AG10803 (cell line): ENCODE measurements around a stretch of chr6.

- RRBS = no CpG with 5 or more reads among the region's 1 CpG
Measured at GRCh38 chr6:33112231-33112656, 36.5 kb downstream of the HLA-DPB1 start.

- RRBS = no CpG with 5 or more reads among the region's 5 CpGs
Measured at GRCh38 chr6:33113861-33114142, 38.0 kb downstream of the HLA-DPB1 start.

GRCh38 chr6:33121644-33121998 is 45.8 kb downstream of the HLA-DPB1 start:
- RRBS = no CpG with 5 or more reads among the region's 2 CpGs

GRCh38 chr6:33161304-33162092 is 30.8 kb downstream of the COL11A2 start:
- RRBS = 5% methylated on average over 40 of the region's 55 CpGs

DNA sequence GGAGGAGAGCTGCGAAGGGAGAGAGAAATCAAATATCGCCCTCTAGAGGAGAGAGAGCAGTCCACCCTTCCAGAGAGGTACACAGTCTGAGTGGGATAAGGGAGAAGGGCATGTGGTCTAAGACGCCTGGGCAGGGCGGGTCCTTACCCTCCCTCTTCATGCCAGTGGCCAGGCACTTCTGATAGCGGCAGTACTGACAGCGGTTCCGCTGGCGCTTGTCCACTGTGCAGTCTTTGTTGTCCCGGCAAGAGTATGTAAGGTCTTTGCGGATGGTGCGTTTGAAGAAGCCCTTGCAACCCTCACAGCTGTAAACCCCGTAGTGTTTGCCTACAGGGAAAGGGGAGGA is 2.9 kb downstream of the RXRB start:
- RRBS = no CpG with 5 or more reads among the region's 12 CpGs

DNA sequence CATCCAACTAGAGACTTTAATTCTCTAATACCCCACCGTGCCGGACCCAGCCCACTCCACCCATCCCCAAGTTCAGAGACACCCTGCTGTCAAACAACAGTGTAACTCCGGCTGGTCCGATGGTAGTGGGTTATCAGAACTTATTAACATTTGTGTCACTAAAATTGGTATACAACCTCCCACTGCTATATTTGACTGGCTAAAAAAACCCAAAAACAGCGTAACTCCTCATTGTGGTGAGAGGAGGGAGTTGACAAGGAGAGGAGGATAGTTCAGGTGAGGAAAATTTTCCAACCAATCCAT is 1.0 kb downstream of the RXRB start:
- RRBS = 5% methylated on average over 2 of the region's 5 CpGs

DNA sequence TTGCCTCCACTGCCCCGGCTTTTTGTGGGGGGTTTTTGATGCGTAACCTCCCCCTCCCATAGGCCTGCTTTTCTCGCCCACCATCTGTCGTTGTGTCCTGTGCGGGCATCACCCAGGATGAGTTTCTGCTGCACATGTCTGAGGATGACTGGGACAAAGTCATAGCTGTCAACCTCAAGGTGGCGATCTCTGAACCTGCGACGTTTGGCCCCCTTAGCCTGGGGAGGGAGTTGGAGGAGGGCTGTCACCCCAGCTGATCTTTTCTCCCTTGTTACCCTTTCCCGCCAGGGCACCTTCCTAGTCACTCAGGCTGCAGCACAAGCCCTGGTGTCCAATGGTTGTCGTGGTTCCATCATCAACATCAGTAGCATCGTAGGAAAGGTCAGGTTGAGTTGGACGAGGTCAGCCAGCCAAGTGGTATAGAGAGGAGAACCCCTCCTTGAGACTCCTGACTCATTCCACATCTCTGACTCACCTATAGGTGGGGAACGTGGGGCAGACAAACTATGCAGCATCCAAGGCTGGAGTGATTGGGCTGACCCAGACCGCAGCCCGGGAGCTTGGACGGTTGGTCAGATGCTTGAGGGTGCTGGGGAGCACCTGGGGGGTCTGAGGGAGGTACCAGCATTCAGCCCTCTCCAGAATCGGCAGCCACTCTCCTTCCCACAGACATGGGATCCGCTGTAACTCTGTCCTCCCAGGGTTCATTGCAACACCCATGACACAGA is 868 bp downstream of the HSD17B8 start:
- RRBS = no CpG with 5 or more reads among the region's 18 CpGs

DNA sequence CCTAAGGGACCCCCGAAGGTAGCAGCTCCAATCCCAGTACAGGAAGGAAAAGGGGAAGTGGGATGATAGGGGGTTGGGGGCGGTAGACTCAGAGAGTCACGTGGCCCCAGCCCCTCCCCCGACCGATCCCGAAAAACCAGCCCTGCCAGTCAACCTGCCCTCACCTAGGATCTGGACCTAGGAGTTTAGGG is 1.2 kb downstream of the RGL2 start:
- RRBS = no CpG with 5 or more reads among the region's 6 CpGs

GRCh38 chr6:33344383-33345123 is 15.5 kb upstream of the SMIM40 start:
- RRBS = no CpG with 5 or more reads among the region's 5 CpGs

GRCh38 chr6:33425594-33426436 is 6.0 kb downstream of the SYNGAP1 start:
- RRBS = 2% methylated on average over 22 of the region's 40 CpGs

DNA sequence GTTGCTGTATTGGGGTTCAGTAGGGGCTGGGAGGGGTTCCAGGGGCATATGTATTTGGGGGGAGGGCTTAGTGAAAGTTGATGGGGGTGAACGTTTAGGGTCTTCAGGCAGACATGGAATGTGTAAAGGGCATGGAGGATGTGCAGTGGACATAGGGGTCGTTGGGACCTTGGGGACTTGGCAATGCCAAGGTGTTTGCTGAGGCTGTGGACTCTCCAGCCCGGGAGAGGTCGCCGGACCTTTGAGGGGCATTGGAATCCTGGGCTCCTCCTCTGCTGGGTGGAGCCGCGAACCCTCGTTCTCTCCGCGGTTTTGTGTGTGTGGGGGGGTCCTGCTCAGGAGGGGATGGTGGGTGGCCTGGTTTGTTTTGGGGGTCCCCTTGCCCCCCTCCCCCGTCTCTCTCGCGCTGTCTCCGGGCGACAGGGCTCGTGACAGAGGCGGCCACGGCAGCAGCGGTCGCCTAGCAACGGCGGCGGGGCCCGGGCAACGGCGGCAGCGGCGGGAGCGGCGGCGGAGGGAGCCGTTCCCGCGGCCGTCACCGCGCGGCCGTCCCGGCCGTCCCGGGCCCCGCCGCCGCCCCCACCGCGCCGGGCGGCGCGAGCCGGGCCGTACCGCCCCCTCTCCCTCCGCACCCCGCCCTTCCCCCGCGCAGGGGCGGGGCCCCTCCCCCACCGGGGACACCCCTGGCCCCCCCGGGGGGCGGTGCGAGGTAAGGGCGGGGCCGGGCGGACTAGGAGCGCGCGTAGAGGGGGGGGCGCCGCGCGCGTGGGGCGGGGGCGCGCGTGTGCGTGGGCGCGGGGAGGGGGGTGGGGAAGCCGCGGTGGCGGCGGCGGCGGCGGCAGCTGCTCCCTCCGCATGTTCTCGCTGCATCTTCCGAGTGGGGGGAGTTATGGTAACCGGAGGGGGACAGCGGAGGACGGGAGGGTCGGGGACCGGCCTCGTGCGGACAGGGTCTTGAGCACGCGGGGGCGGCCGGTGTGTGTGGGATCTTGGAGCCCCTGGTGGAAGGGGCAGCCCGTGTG is 7.9 kb downstream of the SYNGAP1 start:
- RRBS = 2% methylated on average over 46 of the region's 103 CpGs

GRCh38 chr6:33579309-33579873 is 685 bp downstream of the BAK1 start:
- RRBS = 1% methylated on average over 1 of the region's 9 CpGs

DNA sequence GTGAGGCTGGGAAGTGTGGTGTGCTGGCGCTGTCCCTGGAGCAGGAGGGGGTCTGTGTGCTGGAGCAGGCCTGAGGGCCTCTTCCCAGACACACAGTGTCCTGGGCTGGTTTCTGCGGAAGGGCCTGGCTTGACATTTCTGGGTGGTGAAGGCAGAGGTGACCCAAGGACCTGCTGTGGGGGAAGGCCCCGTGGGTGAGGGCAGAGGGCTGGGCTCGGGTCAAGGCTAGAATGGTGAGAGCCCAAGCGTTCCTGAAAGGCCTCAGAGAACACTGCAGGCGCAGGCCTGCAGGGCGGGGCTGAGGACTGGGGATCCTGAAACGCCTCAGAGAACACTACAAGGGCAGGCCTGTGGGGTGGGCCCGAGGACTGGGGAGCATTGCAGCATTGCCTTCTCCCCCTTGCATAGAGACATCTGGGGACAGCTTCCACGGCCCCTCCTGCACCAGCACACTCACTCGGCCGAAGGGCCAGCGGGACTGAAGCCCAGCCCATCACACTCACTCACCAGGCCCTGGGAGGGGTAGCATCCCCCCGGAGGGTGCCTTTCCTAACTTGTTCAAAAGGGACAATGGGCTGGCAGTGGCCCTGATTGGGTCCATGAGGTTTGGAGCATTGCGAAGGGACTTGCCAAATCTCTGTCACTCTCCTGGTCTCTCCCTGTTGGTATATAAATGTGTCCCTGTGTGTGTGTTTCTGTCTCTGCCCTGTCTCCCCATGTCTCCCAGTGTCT is 10.8 kb upstream of the BAK1 start:
- RRBS = no CpG with 5 or more reads among the region's 15 CpGs

DNA sequence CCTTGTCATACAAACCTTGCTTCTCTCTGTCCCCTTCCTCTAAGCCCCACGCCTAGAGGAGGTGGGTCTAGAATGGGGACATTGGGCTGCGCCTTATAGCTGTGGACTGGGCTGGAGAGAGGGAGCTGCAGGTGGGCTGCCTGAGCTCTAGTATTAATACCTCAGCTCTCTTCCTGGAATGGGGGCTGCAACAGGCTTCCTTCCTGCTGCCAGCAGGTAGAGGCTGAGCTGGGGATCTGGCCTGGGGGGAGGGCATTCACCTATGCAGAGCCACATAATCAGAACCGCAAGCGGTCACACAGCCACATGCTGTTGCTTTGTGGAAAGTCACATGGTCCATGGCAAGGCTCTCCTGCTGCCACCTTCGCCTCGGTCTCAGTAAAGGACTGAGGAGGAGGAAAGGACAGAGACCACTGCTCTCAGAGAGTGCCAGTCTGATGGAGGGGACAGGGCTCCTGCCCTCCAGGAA is 35.7 kb downstream of the ITPR3 start:
- RRBS = no CpG with 5 or more reads among the region's 6 CpGs

DNA sequence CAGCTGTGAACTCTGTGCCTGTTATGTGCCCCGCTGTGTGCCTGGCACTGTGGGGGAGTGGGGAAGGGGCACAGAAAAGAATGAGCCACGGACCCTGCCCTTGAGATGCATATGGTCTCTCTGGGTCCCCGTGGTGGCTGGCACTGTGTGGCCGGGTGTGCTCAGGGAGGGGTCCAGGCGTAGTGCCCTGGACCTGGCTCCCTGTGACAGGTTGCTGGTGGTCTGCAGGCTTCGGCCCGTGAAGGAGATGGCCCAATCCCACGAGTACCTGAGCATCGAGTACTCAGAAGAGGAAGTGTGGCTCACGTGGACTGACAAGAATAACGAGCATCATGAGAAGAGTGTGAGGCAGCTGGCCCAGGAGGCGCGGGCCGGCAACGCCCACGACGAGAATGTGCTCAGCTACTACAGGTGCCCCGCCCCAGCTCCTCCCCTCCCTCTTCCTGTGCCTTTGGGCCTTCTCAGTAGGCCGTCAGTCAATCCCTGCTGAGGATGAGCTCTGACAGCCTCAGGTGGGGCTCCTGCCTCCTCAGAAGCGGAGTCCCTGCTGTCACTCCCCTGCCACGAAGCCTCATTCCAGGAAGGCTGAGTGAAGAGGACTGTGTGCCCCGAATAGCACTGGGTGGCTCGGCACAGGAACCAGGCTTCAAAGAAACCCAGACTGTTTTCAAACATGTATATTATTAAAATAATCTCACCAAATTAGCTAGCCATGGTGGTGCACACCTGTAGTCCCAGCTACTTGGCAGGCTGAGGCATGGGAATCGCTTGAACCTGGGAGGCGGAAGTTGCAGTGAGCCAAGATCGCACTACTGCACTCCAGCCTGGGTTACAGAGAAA is 42.5 kb downstream of the UQCC2 start:
- RRBS = no CpG with 5 or more reads among the region's 26 CpGs

DNA sequence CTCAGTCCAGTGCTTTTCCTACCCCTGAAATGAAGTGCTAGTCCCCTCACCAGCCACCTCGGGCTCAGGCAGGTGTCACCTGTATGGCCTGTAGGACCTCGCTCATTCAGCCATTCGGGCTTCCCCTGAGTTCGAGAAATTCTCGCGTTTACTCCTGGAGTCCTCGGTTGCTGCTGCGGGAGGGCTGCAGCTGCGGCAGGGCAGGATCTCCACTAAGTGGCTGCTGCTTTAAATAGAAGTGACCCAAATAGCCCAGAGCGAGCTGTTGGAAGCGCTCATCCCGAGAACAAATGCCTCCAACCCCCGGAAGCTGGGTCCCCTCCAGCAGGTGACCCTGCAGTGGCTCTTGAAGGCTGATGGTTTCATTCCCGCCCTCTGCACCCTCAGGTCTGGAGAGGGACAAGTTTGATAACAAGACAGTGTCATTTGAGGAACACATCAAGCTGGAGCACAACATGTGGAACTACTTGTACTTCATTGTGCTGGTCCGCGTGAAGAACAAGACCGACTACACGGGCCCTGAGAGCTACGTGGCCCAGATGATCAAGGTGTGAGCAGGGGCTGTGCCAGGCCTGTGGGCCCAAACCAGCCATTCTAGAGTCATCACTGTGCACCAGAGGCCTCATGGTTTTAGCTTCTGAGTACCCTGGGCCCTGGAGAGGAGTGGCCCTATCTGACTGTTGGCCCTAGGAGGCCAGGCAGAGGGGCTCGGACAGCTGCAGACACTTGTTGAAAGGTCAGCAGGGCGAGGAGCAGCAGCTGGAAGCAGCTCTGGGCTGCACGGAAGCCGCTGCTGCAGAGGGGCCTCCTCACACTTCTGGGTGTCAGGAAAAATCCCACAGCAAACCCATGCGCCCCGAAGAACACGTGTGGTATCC is 18.1 kb downstream of the UQCC2 start:
- RRBS = no CpG with 5 or more reads among the region's 26 CpGs

DNA sequence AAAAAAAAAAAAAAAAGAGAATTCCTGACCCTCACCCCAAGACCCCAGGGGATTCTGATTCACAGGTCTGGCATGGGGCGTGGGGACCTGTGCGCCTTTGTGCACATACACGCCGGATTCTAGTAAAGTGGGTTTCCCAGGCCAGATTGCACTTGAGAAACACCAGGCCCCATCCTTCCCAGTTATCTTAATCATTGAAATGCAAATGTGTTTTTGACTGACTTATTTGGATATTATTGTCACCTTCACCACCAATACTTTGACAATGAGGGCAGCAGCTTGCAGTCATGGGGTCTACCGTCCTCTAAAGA is 12.5 kb downstream of the IP6K3 start:
- RRBS = no CpG with 5 or more reads among the region's 5 CpGs

DNA sequence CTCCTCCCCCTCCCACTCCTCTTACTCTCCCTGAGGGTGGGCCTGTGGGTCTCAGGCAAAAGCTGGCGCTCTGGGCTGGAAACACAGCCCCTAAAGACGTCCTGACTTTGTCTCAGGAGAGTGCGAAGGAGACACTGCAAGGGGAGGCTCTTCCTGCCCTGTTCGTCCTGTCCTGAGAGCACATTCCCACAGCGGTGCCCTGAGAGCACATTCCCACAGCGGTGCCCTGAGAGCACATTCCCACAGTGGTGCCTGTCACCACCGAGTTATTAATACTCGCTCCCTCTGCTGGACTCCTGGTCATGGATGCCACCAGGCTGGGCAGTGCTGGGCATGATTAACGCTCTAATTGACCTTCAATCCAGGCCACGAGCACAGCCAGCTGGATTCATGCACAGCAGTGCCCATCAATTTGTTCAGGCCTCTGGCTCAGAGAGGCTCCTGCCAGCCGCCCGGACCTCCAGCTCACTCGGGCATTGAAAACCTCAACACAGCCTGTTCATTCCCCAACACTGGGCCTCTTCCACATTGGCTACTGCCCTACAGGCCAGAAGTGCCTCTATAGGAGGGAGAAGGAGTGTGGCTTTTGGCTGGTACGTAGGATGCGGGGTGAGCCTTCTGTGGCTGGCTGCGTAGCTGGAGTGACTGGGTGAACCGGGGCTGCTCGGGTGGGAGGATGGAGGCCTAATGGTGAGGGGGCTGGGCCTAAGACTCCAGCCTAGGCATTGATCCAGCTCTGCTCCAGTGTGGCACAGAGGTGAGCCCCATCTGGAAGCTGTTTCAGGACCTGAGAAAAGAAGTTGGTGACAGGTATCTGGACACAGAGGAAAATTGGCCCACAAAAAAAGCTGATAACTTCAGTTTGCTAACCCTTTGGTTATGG is 9.3 kb downstream of the IP6K3 start:
- RRBS = no CpG with 5 or more reads among the region's 18 CpGs

DNA sequence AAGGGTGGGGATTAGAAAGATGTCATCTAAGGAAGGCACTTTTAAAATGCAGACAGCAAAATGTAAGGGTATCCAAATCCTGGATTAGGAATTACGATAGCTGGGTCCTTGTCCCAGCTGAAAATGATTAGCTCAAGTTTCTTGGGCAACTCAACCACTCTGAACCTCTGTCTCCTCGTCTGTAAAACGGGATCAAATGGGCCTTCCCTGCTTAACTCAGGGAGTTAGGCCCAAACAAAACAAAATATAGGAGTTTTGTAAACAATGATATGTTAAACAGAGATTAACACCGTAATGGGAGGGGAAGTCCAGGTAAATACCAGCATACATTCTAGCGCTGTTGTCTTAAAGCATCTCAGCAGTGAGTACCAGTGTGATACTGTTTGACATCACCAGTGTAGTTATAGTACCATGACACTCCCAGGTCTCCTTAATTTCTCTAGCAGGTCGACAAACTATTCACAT is 2.0 kb downstream of the LEMD2 start:
- RRBS = no CpG with 5 or more reads among the region's 6 CpGs